SK-MEL-5 (cell line): ENCODE data around the genes ANAPC7 and ERP29.

DNA sequence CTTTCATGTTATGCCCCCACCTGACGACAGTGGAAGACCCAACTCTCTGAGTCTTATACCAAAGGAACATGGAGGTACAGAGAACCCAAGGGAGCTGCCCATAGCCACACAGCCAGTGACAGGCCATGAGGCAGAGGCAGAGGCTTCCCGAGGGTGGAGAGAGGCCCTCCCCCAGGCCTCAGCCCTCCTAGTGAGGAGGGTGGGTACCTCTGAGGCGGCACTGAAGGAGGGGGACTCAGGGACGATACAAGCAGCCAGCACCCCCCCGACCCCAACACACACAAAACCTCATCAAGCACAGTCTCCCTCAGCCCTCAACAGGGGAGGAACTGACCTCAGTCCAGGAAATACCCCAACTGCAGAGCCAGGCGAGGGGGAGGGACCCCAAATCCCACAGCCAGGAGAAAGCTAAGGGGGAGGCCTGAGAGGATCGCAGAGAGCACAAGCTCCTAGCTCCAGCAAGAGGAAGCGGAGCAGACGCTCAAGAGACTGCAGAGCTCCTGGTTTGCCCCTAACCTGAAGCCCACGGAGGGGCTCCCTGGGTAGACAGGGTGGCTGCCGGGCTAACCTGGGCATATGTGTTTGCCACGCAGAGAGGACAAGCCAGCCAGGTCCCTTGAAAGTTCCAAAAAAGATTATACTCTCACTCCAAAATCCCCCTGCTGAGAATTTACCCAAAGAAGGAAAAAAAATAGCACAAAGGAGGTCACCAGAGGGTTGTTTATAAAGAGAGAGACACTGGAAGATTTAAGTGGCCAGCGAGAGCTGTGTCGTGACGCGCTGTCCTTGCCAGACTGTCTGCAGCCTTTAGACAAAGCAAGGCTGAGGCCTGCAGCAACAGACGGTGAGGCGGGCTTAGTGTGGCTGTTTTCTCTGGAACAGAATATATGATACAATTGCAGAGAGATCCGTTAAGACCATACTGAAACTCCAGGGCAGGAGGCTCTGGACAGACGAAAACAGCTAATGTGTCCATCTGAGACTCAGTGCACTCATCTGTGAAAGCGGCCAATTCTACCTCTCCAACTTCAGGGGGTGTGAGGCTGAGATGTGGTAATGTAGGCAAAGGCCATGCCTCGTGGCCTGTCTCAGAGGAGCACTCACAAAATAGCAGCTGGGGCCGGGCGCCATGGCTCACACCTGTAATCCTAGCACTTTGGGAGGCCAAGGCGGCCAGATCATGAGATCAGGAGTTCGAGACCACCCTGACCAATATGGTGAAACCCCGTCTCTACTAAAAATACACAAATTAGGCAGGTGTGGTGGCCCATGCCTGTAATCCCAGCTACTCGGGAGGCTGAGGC is 36.5 kb downstream of the ANAPC7 start:
RAMPAGE:
- cytosol, long total RNA = no peak
- long total RNA = no peak
- nucleus, long total RNA = no peak

GRCh38 chr12:110403087-110404390 is at the start of gene ANAPC7:
Gene ANAPC7 (minus strand): TSS chr12:110403708.
RAMPAGE:
- cytosol, long total RNA = no peak
- long total RNA = no peak
- nucleus, long total RNA = no peak

DNA sequence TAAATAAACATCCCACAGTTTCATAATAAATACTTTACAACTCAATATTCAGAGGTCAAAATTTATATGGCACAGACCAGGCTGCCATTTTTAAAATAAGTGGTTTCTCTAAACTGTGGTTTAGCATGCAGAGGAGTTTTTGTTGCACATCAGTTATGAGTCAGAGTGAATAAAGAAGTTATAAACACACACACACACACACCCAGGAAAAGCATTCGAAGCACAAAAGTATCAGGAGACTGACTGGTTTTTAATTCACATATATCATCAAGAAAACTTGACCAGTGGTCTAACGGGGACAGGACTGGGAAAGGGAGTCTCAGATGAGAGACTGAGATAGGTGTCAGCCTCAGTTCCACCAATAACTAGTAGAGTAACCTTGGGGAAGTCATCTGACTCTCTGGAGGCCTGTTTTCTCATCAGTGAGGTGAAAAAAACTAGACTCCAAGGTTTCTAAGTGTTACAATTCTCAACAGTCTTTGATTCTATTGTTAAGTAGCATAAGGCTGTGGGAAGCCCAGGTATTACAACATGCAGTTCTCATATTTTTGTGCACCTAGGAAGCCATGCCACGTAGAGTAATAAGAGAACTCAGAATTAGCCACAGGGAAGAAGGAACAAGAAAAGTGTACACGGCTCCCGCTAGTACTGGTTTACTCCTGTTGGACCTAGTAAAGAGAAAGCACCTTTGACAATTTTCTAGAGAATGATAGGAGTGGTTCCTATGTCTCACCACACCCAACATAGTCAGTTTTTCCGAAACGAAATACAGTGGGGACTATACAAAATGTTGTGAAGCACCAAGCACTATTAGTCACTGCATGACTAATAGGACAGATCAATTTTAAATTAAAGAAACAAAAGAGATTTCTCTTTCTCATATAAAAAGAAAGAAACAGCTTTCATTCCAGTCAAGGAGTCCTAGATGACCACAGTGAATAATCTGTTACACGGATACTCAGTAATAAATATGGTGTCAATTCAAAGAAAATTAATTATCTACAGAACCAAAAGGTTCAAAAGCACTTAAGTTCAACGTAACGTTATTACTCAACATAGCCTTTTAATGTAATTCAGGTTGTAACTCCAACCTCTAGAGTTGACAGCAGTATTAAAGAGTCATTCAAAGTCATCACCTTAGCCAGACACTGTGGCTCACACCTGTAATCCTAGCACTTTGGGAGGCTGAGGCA is 5.0 kb downstream of the PPTC7 start:
RAMPAGE:
- cytosol, long total RNA = no peak
- long total RNA = no peak
- nucleus, long total RNA = no peak

GRCh38 chr12:110744715-110745453 is 2.2 kb upstream of the PPP1CC start:
RAMPAGE:
- cytosol, long total RNA = no peak
- long total RNA = no peak
- nucleus, long total RNA = no peak

DNA sequence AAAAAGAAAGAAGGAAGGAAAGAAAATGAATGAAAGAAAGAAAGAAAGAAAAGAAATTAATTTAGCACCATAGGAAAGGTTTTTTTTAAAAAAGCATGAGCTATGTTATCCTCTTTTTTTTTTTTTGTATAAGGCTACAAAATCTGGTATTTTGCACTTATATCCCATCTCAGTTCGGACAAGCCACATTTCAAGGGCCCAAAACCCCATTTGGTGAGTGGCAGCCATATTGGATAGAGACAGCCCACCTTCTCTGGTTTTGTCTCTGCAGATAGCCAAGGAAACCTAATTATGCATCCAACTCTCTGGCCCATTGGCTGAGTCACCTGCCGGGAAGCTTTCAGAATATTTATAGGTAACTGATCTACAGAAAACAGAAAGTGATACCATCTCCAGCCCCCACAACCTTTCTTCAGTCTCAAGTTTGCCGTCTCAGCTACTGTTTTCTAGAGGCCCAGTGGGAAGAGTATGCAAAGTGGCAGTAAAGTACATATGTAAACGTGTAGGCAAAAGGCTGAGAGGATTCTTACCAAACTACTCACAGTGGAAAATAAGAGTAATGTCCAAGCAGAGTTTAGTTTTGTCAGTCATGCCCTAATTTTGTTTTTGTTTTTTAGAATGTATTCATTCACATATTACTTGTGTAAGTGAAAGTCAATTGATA is 33.7 kb upstream of the PPP1CC start:
RAMPAGE:
- cytosol, long total RNA = no peak
- long total RNA = no peak
- nucleus, long total RNA = no peak

DNA sequence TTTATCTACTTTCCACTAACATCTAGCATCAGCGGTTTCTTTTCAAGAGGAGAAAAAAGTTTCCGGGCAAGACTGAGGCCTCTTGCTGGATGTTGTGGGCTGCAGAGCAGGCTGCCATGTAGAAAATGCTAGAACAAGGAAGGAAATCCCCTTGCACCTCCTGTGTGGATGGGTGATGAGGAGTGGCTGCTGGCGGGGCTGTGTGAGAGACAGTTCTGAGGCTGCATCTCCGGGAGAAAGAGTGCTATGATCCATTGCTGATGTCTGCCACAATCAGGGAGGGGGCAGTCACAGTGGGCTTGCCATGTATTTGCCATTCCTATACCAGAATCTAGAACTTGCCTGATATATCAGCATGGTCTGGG is 37.8 kb upstream of the PPP1CC start:
RAMPAGE:
- cytosol, long total RNA = no peak
- long total RNA = no peak
- nucleus, long total RNA = no peak

RAMPAGE:
- cytosol, long total RNA = no peak
- long total RNA = no peak
- nucleus, long total RNA = no peak
Observed at GRCh38 chr12:111033669-111034039, 311 bp upstream of the CUX2 start.

DNA sequence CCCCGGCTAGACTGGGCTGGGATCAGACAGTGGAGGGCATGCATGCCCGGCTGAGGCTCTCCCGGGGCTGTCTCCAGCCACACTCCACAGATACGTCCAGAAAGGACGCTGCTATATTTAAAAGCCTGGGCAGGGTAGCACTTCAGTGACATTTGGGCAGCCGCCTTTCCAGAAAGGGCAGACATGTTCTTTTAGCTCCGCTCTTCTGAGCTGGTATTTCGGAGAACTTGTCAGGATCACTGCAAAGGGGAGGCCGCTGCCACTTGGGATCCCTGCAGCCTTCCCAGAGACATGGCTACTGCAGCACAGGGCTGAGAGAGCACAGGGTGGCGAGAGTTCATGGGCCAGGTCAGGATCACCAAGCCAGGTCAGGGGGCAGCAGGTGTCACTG is 121.7 kb downstream of the PHETA1 start:
RAMPAGE:
- cytosol, long total RNA = no peak
- long total RNA = no peak
- nucleus, long total RNA = no peak

GRCh38 chr12:111411052-111411785 is 5.5 kb downstream of the SH2B3 start:
RAMPAGE:
- cytosol, long total RNA = no peak
- long total RNA = no peak
- nucleus, long total RNA = no peak

DNA sequence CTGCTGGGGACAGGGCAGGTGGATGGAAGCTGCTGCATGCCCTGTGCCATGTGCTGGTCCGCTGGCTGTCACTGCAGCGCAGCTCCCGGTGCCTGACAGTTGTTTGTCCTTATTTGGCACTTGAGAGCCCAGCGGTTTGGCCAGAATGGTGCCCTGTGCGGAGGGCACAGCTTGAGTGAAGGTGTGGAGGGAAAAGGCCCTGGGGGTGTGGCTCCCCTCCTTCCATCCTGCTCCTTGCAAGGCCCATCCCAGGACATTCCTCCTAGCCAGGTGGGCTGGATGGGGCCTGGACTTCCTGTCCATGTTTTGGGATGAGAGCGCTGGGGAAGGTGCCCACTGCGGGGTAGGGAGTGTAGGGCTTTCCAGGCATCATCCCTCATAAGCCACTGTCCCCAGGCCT is 30.3 kb downstream of the SH2B3 start:
RAMPAGE:
- cytosol, long total RNA = no peak
- long total RNA = no peak
- nucleus, long total RNA = no peak

DNA sequence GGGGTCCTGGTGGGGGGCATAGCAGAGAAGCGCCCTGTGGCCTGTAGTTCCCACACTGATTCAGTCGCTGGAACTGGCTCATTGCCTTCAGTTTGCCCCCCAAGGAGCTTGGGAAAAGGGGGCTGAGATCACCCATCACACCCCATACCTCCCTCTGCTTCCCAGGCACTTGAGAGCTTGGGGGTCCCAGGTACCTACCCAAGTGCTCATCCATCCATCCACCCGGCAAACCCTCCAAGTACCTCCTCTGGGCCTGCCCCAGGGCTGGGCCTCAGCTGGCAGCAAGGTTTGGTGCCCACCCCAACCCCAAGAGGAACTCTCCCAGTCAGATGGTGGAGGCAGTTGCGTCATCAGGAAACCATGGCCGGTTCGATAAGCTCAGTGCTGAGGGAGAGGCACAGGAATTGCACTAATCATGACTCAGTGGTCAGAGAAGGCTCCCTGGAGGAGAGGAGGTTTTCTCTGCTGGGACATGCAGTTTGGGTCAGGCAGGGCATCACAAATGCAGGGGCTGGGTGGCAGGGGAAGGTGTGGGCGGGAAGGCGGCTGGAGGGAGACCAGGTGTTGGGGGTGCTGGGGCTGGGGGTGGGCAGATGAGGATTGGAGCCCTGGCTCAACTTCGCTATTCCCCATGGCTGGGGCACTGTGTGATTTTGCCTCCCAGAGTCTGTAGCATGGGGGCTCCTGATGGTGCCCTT is 32.1 kb downstream of the SH2B3 start:
RAMPAGE:
- cytosol, long total RNA = no peak
- long total RNA = no peak
- nucleus, long total RNA = no peak

RAMPAGE:
- cytosol, long total RNA = no peak
- long total RNA = no peak
- nucleus, long total RNA = no peak
Observed at GRCh38 chr12:111444629-111445358, 39.1 kb downstream of the SH2B3 start.

DNA sequence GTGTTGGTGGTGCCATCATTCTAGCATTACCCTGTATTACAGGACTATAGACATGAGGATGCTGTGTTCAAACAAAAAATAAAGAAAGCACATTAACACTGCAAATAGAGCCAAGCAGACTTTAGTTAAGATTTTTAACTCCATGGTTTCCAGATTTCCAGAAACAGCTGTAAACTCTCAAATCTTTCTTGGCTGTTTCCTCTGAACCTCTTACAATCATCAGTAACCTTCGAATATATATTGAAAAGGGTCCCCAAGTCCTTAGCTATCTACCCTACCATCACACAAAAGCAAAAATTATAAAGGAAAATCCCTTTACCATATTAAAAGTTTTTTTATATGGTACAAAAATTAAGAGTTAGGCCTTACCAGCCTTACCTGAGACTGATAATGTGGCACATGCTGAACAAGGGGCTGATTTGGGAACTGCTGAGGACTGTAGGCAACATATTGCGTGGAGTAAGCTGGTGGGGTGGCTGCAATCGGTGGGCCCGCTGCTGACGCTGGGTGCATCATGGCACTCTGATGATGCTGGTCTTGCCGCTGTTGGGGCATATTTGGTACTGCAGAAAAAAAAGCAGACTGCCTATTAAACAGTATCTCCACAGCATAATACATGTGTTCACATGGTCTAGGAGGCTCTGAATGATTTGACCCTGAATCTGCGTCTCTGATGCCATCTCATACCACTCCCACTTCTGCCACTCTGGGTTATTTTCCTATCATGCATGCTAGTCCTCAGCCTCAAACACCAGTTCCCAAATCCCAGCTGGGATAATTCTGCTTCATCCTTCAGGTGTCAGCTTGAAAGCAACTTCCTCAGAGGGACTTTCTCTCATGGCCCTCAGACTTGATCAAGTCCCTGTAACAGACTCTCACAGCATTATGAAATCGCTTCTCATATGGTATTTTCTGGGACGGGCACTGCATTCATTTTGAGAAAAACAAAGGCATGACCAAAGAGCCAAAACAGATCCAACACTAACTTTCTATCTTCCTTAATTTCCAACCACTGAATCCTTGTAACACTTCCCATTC is 64.8 kb downstream of the SH2B3 start:
RAMPAGE:
- cytosol, long total RNA = no peak
- long total RNA = no peak
- nucleus, long total RNA = no peak

GRCh38 chr12:111554071-111554681 is 44.9 kb downstream of the ATXN2 start:
RAMPAGE:
- cytosol, long total RNA = no peak
- long total RNA = no peak
- nucleus, long total RNA = no peak

DNA sequence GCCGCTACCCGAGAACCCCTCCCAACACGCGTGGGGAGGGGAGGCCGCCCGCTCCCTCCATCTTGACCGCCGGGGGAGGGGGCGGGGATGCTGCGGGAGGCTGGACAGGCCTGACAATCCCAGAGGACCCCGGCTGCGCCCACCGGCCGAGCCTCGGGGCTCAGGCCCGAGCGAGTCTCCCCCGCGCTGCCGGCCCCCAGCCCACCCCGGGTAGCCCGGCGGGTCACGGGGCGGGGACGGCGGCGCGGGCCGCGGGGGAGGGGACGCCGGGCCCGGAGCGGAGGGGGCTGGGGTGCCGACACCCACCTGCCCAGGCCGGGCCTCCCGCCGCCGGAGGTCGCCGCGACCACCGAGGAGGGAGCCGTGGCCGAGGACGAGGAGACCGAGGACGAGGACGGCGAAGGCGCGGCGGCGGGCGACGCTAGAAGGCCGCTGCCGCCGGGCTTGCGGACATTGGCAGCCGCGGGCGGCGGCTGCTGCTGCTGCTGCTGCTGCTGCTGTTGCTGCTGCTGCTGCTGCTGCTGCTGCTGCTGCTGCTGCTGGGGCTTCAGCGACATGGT is 557 bp downstream of the ATXN2 start:
RAMPAGE:
- cytosol, long total RNA = no peak
- long total RNA = no peak
- nucleus, long total RNA = no peak

GRCh38 chr12:111643854-111644599 is 41.7 kb downstream of the BRAP start:
RAMPAGE:
- cytosol, long total RNA = no peak
- long total RNA = no peak
- nucleus, long total RNA = no peak

DNA sequence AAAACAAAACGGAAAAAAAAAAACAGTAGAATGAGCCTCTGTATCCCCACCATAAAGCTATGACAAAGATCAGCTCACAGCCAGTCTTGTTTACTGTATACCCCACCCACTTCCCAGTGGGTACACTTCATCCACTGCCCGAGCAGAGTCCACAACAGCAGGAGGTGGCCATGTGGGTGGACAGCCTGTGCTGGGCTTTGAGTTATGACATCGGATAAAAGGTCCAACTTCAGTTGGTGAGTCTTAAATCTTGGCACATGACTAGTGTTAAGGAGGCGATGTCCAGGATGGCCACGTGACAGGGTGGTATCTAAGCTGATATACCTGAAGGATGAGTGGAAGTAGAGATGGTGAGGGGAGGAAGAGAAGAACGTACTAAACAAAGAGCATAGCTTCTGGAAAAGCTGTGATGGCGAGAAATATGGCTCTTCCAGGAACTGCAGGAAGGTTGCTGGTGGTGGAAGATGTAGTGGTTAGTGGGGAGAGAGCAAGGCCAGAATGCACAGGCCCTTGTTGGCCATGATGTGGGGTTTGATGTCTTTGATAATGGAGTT is 34.7 kb upstream of the MAPKAPK5 start:
RAMPAGE:
- cytosol, long total RNA = no peak
- long total RNA = no peak
- nucleus, long total RNA = no peak

GRCh38 chr12:111813433-111813967 is 28.5 kb upstream of the MAPKAPK5 start:
RAMPAGE:
- cytosol, long total RNA = no peak
- long total RNA = no peak
- nucleus, long total RNA = no peak

DNA sequence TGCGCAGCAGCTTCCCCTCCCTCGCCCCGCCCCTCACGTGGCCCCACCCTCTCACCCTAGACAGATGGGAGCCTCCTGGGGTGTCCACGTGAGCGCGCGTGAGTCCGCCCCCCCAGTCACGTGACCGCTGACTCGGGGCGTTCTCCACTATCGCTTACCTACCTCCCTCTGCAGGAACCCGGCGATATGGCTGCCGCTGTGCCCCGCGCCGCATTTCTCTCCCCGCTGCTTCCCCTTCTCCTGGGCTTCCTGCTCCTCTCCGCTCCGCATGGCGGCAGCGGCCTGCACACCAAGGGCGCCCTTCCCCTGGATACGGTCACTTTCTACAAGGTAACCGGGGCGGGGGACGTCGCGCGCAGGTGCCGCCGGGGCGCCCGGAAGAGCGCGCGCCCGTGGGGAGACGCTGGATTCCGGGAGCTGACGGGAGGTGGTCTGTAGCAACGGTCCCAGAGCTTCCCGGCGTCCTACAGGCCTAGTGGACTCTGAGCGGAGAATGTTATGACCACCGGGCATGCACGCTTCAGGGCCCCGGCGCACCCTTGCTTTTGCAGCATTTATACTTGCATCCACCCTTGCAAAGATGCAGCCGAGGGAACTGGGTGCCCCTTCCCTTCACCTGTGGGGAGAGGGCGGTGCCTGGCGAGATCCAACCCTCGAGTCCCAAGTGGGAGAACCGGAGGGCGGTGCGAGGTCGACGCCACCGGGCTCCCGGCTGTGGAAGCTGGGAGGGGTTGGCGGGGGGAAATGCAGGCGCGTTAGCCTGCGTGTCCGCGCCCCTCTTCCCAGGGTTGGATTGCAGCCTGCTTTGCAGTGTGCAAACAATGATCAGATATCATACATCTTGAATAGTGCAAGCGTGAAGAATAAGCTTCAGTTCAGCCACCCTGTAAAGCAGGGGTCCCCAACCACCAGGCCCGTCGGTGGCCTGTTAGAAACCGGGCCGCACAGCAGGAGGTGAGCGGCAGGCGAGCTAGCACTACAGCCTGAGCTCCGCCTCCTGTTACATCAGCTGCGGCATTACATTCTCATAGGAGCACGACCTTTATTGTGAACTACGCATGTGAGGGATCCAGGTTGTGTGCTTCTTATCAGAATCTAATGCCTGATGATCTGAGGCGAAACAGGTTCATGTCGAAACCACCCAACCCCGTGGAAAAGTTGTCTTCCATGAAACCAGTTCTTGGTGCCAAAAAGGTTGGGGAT is at the start of gene ERP29:
Gene ERP29, plus strand, starts transcription at position 147 of the 1,203 bp plus-strand sequence.
RAMPAGE:
- cytosol, long total RNA = start-site peak on the plus strand centred at position 111 of the sequence, 142 bp wide, 4,304 and 3,798 reads in 2 replicates; start-site peak on the minus strand centred at position 759 of the sequence, 440 bp wide, 10 and 20 reads in 2 replicates
- long total RNA = start-site peak on the plus strand centred at position 111 of the sequence, 142 bp wide, 3,577 and 2,773 reads in 2 replicates; start-site peak on the minus strand centred at position 669 of the sequence, 117 bp wide, 15 and 15 reads in 2 replicates
- nucleus, long total RNA = no peak

DNA sequence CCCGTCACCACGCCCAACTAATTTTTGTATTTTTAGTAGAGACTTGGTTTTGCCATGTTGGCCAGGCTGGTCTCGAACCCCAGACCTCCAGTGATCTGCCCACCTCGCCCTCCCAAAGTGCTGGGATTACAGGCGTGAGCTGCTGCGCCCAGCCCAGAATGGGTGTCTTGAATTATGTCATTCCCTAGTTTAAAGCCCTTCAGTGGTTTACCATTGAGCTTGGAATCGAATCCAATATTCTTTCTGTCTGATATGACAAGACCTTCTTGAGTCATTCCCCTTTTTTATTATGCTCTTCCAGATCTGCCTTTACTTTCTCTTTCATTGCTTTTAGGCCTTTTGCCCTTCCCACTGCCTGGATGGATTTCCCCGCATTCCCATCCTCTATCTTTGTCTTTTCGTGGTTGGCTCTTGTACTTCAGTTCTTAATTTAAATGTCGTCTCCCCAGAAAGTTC is 1.5 kb downstream of the TRAFD1 start:
RAMPAGE:
- cytosol, long total RNA = no peak
- long total RNA = no peak
- nucleus, long total RNA = no peak